ENCODE data around the genes CIAO2A and PARP16.

GRCh38 chr15:63978667-63979275 is 67.5 kb downstream of the DAPK2 start:
- PRO-cap, 3 experiments, result no peak in any of the 3 experiments
- RAMPAGE, long total RNA, 4 experiments, result no peak in any of the 4 experiments
- RRBS, result no CpG with 5 or more reads among the region's 4 CpGs

DNA sequence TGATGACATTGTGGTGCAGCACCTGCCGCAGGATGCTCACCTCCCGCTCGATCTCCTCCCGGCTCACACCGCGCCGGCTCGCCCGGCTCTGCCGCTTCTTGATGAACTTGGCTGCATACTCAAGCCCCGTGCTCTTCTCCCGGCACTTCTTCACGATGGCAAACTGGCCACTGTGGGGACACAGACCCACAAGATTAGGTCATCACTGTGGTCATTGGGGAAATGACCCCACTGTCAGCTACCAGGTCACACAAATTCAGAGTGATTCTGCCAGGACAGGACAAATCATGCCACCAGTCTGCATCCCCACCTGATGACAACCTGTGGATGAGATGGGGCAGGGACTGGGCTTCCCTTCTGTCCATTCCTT is 62.7 kb downstream of the DAPK2 start:
- PRO-cap, 3 experiments, result no peak in any of the 3 experiments
- RAMPAGE, long total RNA, 4 experiments, result no peak in any of the 4 experiments
- RRBS, result 97% methylated on average over 4 of the region's 13 CpGs

GRCh38 chr15:64093527-64094468 is at the start of gene CIAO2A:
Gene CIAO2A, minus strand, starts transcription at chr15:64093838.
- PRO-cap, 3 experiments, result peak in 3 of 3 experiments; most common plus-strand start chr15:64094290 (in 3); most common minus-strand start chr15:64093795 (in 3)
- RAMPAGE, long total RNA, 4 experiments, result start-site peak on the plus strand in 1 of 4 experiments, at chr15:64094071-64094145 at its widest, 40 reads per replicate; start-site peak on the minus strand in 4 of 4 experiments, at chr15:64093774-64093937 at its widest, 540 to 3,783 reads per replicate
- RRBS, result 2% methylated on average over 8 of the region's 45 CpGs

DNA sequence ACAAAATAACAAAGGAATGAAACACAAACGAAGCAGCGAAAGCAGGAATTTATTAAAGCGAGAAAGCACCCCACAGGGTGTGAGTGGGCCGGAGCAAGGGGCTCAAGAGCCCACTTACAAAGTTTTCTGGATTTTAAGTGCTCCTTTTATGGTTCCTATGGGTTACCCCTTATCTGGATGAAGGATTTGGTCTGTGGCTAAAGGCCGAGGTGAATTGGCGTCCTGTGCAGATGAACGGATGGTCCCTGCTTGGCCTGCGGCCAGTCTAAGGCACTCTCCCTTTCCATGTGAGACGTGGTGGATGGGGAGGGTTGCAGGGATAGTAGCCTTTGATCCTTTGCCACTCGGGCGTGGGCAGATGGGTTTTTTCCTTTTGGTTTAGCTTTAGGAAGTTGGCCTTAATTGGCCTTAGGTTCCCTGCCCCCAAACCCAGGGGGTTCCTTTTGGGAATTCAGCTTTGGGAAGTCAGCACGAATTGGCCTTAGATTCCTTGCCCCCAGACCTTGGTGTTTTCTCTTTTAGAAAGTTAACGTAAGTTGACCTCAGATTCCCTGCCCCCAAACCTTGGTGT is 1.2 kb downstream of the SNX1 start:
- PRO-cap, 3 experiments, result no peak in any of the 3 experiments
- RAMPAGE, long total RNA, 4 experiments, result no peak in any of the 4 experiments
- RRBS, result no CpG with 5 or more reads among the region's 13 CpGs

GRCh38 chr15:64560320-64560869 is 100.0 kb downstream of the ZNF609 start:
- PRO-cap, 3 experiments, result no peak in any of the 3 experiments
- RAMPAGE, long total RNA, 4 experiments, result no peak in any of the 4 experiments
- RRBS, result no CpG with 5 or more reads among the region's 6 CpGs

- PRO-cap, 3 experiments, result no peak in any of the 3 experiments
- RAMPAGE, long total RNA, 4 experiments, result no peak in any of the 4 experiments
- RRBS, result no CpG with 5 or more reads among the region's 4 CpGs
Measured at GRCh38 chr15:64635042-64636273, 139.9 kb downstream of the RBPMS2 start.

GRCh38 chr15:64683792-64684185 is 91.6 kb downstream of the RBPMS2 start:
- PRO-cap, 3 experiments, result no peak in any of the 3 experiments
- RAMPAGE, long total RNA, 4 experiments, result no peak in any of the 4 experiments
- RRBS, result no CpG with 5 or more reads among the region's 3 CpGs

DNA sequence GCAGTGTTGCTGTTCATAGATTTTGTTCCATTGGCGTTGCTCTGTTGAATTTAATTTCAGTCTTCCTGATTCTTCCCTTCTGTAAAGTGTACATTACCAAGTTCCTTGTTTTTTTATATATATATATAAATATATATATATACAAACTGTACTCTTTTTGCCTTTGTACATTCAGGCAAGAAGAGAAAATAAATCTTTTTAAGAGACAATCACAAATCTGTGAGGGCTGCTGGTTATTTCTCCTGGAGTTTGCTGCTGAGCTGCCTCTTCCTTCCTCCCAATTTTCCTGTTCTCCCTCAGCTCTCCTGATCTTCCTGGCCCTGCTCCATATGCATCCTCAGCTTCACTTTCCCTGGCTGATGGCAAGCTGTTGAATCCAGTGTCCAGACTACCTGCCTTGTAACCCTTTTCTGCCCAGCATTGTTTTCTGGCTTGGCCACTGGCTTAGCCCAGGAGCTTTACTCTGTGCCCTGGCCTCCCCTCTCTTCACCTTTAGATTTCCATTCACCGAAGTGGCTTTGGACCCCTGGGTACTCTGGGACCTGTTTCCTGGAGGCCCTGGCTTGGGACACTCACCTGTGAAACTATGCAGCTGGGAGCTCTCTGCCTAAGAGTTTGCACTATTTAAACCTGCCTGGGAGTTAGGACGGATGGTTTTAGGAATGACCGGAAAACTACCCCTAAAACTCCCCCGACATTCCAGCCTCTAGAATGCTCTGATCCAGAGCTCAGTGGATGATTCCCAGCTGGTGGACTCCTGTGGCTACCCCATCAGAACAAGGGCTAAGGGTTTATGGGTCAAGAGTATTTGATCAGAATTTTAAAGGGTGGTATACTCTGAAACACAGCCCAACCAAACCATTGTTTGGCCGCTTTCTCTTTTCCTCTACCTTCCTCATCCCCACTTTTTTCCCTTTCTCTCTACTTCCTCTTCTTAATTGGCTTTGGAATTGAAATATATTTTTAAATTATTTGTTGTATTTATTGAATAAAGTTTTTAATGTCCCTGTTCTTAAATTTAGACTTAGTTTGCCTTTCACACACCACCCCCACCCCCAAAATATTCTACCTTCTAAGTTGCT is 90.0 kb downstream of the RBPMS2 start:
- PRO-cap, 3 experiments, result no peak in any of the 3 experiments
- RAMPAGE, long total RNA, 4 experiments, result no peak in any of the 4 experiments
- RRBS, result no CpG with 5 or more reads among the region's 6 CpGs

DNA sequence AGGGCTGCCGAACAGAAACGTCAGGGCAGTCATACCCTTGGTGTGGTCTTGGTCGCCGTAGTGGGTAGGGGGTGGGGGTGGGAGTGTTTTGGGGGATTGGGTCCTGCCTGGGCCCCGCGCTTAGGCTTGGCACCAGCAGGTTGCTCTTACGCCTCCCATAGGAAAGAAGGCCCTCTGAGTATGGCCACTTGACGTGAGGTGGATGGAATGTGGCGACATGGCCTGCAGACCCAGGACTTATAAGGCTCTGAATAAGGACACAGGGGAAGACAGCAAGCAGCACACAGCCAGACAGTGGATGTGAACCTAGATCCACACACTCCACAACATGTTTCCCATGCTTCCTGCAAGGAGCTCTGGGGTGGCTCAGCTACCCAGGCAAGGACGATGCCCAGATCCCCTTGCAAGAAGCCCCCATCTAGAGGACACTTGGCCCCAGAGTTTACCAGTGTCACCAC is 12.4 kb downstream of the RBPMS2 start:
- PRO-cap, 3 experiments, result no peak in any of the 3 experiments
- RAMPAGE, long total RNA, 4 experiments, result no peak in any of the 4 experiments
- RRBS, result no CpG with 5 or more reads among the region's 10 CpGs

DNA sequence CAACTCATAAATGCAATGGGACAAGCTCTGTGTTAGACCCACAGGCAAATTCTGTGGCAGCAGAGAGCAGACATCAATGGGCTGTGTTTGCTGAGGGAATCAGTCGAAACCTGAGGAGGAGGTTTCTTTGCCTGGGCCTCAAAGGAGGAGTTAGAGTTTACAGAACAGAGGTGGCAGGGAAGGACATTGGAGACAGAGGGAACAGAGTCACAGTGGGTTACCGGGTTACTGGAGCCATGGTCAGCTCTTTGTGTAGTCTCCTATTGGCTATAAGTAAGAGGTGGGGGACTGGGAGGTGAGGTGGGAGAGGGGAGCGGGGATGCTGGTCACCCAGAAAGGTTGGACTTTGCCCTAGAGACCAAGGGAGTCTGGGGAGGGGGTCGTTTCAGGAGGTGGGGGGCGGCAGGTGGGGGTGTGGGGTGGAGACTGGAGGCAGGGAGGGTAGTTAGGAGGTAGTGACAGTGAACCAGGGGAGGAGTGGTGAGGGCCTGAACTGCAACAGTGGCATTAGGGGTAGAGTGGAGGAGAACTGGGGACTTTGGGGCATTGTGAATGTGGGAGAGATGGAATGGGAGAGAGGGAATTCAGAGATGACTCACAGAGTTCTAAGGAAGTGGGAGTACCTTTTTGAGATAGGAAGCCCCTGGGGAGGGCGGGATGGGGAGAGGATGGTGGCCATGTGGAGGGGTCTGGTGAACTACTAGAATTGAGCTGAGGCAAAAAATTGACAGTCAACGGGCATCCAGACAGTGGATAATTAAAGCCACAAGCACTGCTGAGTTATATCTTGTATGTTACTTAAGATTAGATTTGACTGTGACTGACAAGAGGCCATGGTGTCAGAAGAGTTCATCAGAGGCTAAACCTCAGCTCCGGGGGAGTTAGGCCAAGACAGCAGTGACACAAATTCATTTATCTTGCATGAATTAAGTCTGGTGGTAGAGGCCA is 33.8 kb downstream of the PLEKHO2 start:
- PRO-cap, 3 experiments, result peak in 1 of 3 experiments; most common plus-strand start position 158 of the sequence (in 1)
- RAMPAGE, long total RNA, 4 experiments, result no peak in any of the 4 experiments
- RRBS, result no CpG with 5 or more reads among the region's 8 CpGs

- PRO-cap, 3 experiments, result peak in 2 of 3 experiments; most common plus-strand start chr15:64878983 (in 1); most common minus-strand start chr15:64878829 (in 1)
- RAMPAGE, long total RNA, 4 experiments, result no peak in any of the 4 experiments
- RRBS, result no CpG with 5 or more reads among the region's 13 CpGs
Measured at GRCh38 chr15:64878645-64879195, 33.0 kb upstream of the ANKDD1A start.

GRCh38 chr15:64895142-64896081 is 16.3 kb upstream of the ANKDD1A start:
- PRO-cap, 3 experiments, result peak in 3 of 3 experiments; most common plus-strand start chr15:64896011 (in 2); most common minus-strand start chr15:64895700 (in 3)
- RAMPAGE, long total RNA, 4 experiments, result no peak in any of the 4 experiments
- RRBS, result no CpG with 5 or more reads among the region's 7 CpGs

- PRO-cap, 3 experiments, result peak in 2 of 3 experiments; most common plus-strand start chr15:64990289 (in 1); most common minus-strand start chr15:64990312 (in 2)
- RAMPAGE, long total RNA, 4 experiments, result no peak in any of the 4 experiments
- RRBS, result no CpG with 5 or more reads among the region's 9 CpGs
Measured at GRCh38 chr15:64990244-64990671, 544 bp upstream of the SPG21 start.

- PRO-cap, 3 experiments, result no peak in any of the 3 experiments
- RAMPAGE, long total RNA, 4 experiments, result no peak in any of the 4 experiments
- RRBS, result no CpG with 5 or more reads among the region's 5 CpGs
Measured at GRCh38 chr15:65043940-65044557, 1.1 kb upstream of the SLC51B start.

DNA sequence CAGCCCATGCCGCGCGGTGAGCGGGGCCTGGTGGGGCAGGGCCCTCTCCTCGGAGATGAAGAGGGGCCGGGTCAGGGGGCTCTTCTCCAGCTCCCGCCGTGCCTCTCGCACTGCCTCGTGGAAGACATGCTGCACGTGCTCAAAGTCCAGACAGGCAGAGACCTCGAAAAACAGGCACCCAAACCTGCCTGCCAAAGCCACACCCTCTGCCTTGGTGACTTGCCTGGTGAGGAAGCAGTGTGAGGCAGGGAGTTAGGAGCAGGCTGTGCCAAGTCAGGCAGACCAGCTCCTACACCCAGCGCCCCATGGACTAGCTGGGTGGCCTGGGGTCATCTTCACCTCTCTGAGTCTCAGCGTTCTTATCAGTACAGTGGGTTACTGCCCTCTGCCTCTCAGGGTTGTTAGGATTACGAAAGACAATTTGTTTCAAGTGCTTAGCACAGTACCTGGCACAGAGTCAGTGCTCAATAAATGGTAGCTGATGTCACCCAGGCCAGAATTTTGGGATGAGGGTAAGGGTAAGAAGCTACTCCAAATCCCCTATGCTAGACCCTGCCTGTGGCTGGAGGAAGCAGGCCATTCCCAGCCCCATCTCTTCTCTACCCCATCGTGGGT is 10.0 kb downstream of the SLC51B start:
- PRO-cap, 3 experiments, result no peak in any of the 3 experiments
- RAMPAGE, long total RNA, 4 experiments, result no peak in any of the 4 experiments
- RRBS, result no CpG with 5 or more reads among the region's 16 CpGs

GRCh38 chr15:65066222-65067406 is 1.2 kb downstream of the RASL12 start:
- PRO-cap, 3 experiments, result peak in 1 of 3 experiments; most common plus-strand start chr15:65067299 (in 1)
- RAMPAGE, long total RNA, 4 experiments, result no peak in any of the 4 experiments
- RRBS, result no CpG with 5 or more reads among the region's 14 CpGs

DNA sequence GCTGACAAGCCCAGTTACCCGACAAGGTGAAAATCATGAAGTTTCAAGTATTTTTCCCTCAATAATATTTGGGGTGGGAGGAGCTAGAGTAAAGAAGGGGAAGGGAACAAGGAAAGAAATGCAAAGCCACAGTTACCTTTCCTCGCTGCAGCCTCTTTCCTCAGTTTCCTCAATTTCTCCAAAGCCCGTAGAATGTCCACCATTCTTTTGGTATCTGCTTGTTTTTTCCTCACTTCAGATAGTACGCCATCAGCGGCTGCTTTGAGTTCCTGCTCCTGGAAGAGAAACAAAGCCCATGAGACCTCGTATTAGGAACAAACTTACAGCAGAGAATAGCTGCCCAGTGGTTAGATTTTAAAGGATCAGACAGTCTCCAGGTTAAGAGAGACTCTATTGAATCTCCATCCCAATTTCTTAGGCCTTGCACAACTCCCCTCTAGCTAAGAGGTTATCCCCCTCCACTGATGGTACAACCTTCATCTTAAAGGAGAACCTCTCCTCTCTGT is 4.7 kb downstream of the PDCD7 start:
- PRO-cap, 3 experiments, result no peak in any of the 3 experiments
- RAMPAGE, long total RNA, 4 experiments, result no peak in any of the 4 experiments
- RRBS, result no CpG with 5 or more reads among the region's 6 CpGs

GRCh38 chr15:65285826-65287000 is at the start of gene PARP16:
Gene PARP16, minus strand, starts transcription at chr15:65286883.
- PRO-cap, 3 experiments, result peak in 3 of 3 experiments; most common plus-strand start chr15:65286453 (in 3); most common minus-strand start chr15:65286437 (in 3)
- RAMPAGE, long total RNA, 4 experiments, result start-site peak on the minus strand in 3 of 4 experiments, at chr15:65286398-65286899 at its widest, 7 to 373 reads per replicate
- RRBS, result under 1% methylated on average over 31 of the region's 90 CpGs

DNA sequence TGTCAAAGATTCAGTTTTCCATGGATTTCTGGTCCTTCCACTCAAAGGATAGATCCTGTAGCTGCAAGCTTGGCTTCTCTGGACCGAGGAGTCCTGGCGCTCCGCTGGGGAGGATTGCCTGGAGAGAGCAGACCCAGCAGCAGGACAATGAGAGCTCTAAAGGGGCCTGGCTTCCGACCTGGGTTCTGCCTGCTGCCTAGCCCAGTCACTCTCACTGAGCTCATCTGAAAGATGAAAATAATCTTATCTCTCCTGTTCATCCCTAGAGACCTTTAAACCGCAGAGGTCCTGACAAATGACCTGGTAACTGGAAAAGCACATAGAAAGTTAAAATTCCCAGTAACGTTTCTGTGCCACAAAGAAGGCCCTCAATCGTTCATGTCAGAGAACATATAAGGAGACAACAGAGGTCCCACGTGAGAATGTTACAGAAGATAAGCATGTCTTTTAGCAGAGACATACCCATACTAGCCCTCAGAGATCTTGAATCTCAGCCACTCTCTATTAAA is 693 bp upstream of the IGDCC3 start:
- PRO-cap, 3 experiments, result no peak in any of the 3 experiments
- RAMPAGE, long total RNA, 4 experiments, result no peak in any of the 4 experiments
- RRBS, result no CpG with 5 or more reads among the region's 8 CpGs

GRCh38 chr15:65611884-65612623 is 1.1 kb upstream of the INTS14 start:
- PRO-cap, 3 experiments, result no peak in any of the 3 experiments
- RAMPAGE, long total RNA, 4 experiments, result start-site peak on the plus strand in 1 of 4 experiments, at chr15:65612075-65612252 at its widest, 12 reads per replicate
- RRBS, result no CpG with 5 or more reads among the region's 5 CpGs